SK-N-SH (cell line): ENCODE data around the genes ZXDC and TPRA1.

DNA sequence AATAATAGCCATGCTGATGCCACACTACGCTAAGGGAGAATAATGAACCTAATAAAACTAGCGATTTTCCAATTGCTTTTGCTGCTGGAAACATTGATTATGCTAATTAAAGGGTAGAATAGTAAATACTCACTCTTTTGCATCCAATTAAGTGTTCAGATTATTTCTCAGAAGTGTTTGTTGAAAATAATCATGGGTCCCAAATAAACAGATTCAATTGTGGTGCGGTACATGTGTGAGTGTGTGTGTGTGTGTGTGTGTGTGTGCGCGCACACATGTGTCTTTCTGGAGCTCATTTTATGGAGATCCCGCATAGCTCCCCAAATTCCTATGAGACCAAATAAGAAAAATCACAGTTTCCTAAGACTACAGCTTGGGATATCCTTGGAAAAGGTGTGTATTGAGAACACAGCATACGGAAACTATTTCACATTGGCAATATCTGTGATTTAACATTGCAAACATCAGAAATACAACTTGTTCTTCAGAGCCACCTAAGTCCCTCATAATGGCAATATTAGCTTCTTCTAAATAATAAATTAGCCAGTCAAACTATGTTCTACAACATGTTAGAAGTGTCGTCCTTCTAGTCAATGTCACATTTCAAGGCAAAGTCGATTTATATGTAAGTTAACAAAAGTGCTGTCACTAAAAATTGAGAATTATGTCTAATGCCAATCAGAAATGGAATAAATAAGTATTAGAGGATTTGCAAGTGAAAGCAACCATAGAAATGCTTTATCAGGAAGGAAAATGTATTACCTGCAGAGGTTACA lies 81.2 kb upstream of the ROPN1B start:
- RRBS = no CpG with 5 or more reads among the region's 9 CpGs
CAGE:
- cytosol, long polyA plus RNA = no peak
- long polyA plus RNA = no peak
- nucleus, long polyA plus RNA = no peak

- RRBS = no CpG with 5 or more reads among the region's 6 CpGs
CAGE:
- cytosol, long polyA plus RNA = no peak
- long polyA plus RNA = no peak
- nucleus, long polyA plus RNA = no peak
These were observed 53.7 kb downstream of the ROPN1B start for GRCh38 chr3:126022614-126023201.

GRCh38 chr3:126102657-126102974 lies 18.7 kb upstream of the SLC41A3 start:
- RRBS = no CpG with 5 or more reads among the region's 4 CpGs
CAGE:
- cytosol, long polyA plus RNA = no peak
- long polyA plus RNA = no peak
- nucleus, long polyA plus RNA = no peak

DNA sequence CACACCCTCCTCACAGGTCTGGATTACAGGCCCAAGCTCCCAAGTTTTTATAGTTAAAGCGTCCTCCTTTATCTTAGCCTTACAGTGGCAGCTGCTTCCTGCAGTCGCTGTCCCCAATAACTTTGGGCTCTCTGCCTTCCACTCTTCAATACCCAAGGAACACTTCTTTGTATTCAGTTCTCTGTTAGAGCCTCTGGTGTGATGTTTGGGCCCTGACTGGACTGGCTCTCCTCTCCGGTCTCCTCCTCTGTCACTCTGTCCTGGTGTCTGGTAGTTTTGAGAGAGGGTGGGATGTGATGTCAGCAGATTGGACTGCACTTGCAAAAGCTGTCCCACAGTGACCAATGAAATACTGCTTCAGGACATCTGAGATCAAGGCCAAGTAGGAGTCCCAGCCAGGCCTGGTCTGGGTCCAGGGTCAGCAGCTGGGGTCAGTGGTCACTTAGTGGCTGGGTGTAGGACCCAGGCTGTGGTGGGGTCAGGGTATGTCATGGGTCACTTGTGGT lies 21.0 kb downstream of the ALDH1L1 start:
- RRBS = no CpG with 5 or more reads among the region's 3 CpGs
CAGE:
- cytosol, long polyA plus RNA = no peak
- long polyA plus RNA = no peak
- nucleus, long polyA plus RNA = no peak

- RRBS = no CpG with 5 or more reads among the region's 9 CpGs
CAGE:
- cytosol, long polyA plus RNA = no peak
- long polyA plus RNA = no peak
- nucleus, long polyA plus RNA = no peak
These were observed 7.4 kb upstream of the ALDH1L1 start for GRCh38 chr3:126187736-126188329.

DNA sequence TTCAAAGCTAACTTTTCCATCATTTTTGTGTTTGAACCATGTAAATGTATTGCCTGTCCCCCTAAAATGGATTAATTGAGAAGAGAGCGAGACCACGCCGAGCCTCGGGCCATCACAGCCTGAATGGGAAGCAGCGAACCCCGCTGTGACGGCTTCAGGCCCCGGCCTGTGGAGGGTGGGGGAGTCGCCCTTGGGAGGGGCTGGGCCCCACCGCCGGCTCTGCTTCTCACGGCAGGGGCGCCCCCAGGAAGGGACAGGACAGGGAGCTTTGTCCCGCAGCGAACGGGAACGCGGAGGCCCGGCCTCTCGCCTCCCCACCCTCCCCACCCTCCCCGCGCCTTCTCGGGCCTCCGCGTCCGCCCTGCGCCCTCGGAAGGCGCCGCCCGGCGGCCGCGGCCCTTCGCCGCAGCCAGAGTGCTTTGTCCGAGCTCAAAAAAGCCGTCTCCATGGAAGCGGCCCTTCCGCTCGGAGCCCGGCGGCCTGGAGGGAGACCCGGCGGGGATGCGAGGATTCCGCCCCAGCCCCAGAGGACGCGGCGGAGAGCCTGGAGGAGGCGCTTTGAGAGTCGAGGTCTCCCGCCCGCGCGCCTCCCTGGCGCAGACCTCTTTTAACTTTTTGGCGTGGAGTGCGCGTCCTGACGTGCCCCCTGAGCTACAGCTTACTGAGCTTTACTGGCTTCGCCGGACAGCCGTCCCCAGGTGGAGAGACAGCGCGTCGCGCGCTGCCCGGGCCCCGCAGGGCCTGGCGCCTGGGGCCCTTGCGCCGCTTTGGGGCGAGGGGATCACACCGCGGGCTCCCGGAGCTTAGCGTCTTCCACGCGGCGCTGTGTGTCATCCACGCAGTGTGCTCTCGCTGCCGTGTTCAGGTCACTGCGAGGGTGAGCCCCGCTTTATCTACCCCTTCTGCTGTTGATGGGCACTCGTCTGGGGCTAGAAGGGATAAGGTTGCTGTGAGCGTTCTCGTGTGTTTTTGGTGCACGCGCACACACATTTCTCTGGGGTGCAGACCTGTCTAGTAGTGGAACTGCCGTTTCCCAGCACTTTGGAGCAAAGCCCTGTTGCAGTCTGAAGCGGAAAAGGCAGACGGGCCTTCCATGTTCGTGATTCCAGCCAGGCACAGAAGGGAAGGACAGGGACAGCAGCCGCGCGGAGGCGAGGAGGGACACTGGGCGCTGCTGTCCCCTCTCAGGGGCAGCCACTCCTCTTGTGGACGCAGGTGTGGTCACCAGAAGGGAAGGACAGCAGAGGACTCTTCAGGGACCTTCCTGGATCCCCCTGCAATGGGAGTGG lies 32.9 kb upstream of the ALDH1L1 start:
- RRBS = 15% methylated on average over 48 of the region's 102 CpGs
CAGE:
- cytosol, long polyA plus RNA = no peak
- long polyA plus RNA = no peak
- nucleus, long polyA plus RNA = no peak

DNA sequence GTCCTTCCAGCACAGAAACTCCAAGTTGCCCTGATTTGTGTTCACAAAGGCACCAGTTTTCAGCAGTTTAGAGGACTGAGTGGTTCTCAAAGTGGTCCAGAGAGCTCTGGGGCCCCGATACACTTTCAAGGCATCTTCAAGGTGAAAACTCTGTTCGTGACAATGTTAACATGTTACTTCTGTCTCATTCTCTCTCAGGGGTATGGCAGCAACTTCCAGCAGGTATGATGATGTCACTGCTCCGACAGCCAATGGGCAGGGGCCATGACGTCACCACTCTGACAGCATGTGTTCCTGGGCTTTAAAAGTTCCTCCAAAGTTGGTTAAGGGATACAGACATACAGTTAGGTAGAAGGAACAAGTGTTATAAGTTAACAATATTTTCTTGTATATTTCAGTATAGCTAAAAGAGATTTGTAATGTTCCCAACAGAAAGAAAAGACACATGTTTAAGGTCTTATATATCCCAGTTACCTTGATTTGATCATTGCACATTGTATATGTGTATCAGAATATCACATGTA lies 87.8 kb downstream of the KLF15 start:
- RRBS = no CpG with 5 or more reads among the region's 4 CpGs
CAGE:
- cytosol, long polyA plus RNA = no peak
- long polyA plus RNA = no peak
- nucleus, long polyA plus RNA = no peak

DNA sequence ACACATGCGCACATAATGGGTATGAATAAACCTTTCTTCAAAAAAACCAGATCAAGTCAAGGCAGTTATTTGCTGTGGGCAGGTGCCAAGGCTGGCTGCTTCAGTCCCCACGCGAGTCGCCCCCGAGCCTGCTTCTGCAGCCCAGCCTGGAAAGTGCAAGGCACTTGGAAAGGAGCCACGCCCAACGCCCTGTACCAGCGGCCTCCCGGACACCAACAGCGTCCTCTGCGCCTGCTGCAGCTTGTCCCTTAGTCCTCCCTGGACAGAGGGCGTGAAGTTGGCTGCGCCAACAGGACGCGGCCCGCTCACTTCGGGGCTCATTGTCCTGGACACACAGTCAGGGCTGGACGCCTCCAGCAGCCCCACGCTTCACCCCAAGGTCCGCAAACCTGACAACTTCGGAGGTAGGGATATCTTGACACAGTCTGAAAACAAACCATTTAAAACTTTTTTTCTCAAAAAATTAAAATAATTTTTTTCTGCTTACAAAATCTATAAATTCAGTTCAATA lies 68.8 kb downstream of the KLF15 start:
- RRBS = no CpG with 5 or more reads among the region's 21 CpGs
CAGE:
- cytosol, long polyA plus RNA = no peak
- long polyA plus RNA = no peak
- nucleus, long polyA plus RNA = no peak

- RRBS = no CpG with 5 or more reads among the region's 4 CpGs
CAGE:
- cytosol, long polyA plus RNA = no peak
- long polyA plus RNA = no peak
- nucleus, long polyA plus RNA = no peak
These were observed 17.1 kb downstream of the KLF15 start for GRCh38 chr3:126340078-126340595.

DNA sequence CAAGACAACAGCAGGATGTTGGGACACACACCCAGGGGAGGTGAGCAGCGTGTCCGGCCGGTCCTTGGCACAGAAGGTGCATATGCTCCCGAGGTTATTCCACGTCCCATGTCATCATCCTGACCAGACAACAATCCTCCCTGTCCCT lies 16.1 kb downstream of the KLF15 start:
- RRBS = no CpG with 5 or more reads among the region's 5 CpGs
CAGE:
- cytosol, long polyA plus RNA = no peak
- long polyA plus RNA = no peak
- nucleus, long polyA plus RNA = no peak

GRCh38 chr3:126389060-126390156 lies 5.3 kb upstream of the CFAP100 start:
- RRBS = 25% methylated on average over 36 of the region's 76 CpGs
CAGE:
- cytosol, long polyA plus RNA = no peak
- long polyA plus RNA = no peak
- nucleus, long polyA plus RNA = no peak

DNA sequence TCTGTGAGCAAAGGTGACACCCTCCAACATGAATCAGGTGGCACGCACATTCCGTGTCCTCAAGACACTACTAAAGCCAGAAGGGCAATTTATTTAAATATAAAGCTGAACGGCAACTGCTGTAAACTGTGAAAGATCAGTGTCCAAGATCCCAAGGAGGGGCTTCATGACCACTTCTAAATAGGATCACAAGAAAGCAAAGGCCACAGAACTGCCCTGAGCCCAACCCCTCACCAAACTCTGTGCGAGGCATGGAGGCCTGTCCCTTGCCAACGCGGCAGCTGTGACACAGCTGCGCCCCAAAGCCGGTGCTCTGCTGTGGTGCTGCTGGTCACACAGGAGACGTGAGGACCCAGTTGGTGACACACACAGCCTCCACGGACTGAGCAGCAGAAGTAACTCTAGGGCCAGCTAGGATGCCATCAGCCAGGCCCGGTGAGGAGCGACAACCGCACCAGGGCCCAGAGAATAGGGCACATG lies 10.9 kb downstream of the ZXDC start:
- RRBS = no CpG with 5 or more reads among the region's 13 CpGs
CAGE:
- cytosol, long polyA plus RNA = no peak
- long polyA plus RNA = no peak
- nucleus, long polyA plus RNA = no peak

GRCh38 chr3:126475372-126476126 lies at the start of gene ZXDC:
Gene ZXDC, minus strand, starts transcription at chr3:126475891.
- RRBS = 1% methylated on average over 84 of the region's 126 CpGs
CAGE:
- cytosol, long polyA plus RNA = no peak
- long polyA plus RNA = no peak
- nucleus, long polyA plus RNA = no peak

GRCh38 chr3:126537569-126538228 lies 13.7 kb downstream of the CHST13 start:
- RRBS = 93% methylated on average over 2 of the region's 11 CpGs
CAGE:
- cytosol, long polyA plus RNA = no peak
- long polyA plus RNA = no peak
- nucleus, long polyA plus RNA = no peak

GRCh38 chr3:126541487-126541813 lies 17.3 kb downstream of the C3orf22 start:
- RRBS = 38% methylated on average over 19 of the region's 31 CpGs
CAGE:
- cytosol, long polyA plus RNA = no peak
- long polyA plus RNA = no peak
- nucleus, long polyA plus RNA = no peak

DNA sequence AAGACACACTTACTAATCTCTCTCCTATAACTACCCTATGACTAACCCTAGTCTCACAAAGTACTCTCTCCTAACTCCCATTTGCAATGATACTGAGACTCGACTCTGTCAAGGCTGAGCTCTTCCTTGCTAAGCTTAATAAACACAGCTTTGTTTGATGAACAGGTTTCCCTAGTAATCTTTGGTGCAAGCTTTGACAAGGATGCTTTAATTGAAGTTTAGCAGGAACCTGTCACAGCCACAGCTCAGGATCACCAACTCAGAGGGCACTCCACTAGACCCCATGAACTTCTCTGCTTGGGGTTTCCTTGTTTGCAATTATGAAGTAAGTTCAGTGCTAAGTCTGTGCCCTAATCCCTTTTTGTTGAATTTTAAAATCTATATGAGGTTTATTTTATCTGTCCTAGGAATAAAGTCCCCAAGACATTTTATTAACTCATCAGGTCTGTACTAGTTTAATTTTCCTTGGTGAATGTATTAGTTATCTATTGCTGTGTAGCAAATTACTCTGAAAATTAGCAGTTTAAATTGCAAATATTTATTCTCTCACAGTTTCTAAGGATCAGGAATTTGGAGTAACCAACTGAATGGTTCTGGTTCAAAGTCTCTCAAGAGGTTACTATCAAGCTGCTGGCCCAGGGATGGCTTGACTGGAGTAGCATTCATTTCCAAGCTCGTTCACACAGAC lies 45.5 kb upstream of the C3orf22 start:
- RRBS = no CpG with 5 or more reads among the region's 2 CpGs
CAGE:
- cytosol, long polyA plus RNA = no peak
- long polyA plus RNA = no peak
- nucleus, long polyA plus RNA = no peak

DNA sequence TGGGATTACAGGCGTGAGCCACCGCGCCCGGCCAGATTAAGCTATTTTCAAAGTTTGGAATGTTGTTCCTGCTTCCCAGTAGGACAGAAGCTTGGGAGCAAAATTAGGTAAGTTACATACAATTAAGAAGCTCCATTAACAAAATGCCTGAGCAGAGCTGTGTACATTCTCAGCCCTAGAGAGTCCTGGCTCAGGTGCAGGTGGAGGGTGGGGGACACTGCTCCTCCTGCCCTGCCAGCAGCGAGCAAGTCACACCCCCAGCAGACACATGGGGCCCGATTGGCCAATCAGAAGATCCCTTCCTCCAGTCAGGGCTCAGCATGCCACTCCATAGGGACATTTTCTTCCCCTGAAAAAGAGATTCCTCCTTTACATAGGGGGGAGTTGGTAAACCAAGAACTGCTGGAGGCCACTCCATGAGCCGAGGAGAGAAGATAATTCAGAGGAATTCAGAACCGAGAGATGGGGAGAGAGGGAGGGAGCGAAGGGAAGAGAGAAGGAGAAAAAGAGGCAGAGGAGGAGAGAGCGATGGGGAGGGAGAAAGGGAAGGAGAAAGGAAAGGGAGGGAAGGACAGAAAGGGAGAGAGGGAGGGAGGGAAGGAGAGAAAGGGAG lies 62.1 kb downstream of the PLXNA1 start:
- RRBS = no CpG with 5 or more reads among the region's 10 CpGs
CAGE:
- cytosol, long polyA plus RNA = no peak
- long polyA plus RNA = no peak
- nucleus, long polyA plus RNA = no peak

- RRBS = 1% methylated on average over 36 of the region's 99 CpGs
CAGE:
- cytosol, long polyA plus RNA = no peak
- long polyA plus RNA = no peak
- nucleus, long polyA plus RNA = no peak
These were observed at the start of gene TPRA1 for GRCh38 chr3:127590384-127591443. Gene TPRA1, minus strand, starts transcription at chr3:127590733.

DNA sequence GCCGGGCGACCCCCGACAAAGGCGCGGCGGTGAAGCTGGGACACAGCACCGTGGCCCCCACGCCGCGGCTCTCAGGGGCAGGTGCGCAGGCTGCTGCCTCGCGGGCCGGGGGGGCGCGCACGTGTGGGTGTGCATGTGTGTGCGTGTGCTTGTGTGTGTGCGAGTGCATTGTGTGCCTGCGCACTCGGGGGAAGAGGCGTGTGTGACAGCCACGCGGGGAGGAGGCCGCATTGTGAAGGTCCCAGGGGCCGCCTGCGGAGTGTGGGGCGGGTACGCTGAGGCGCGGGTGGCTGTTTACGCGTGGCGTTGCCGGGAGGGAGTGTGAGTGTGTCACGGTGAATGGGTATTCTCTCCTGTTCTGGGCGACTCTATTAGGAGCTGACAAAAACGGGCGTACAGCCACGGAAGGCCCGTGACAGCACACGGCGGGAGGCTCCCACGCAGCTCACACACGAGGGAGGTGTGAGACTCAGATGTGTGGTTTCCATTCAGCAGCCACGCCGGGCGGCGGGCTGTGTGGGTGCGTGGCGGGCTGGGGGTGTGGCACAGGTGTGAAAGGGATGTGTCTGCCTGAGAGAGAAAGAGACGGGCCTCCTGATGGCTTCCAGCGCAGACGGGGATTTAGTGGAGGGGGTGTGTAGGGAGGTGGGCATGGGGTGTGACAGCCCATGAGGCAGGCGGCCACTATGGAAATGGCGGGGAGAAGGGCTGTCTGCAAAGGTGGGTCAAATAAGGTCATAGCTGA lies 674 bp downstream of the PODXL2 start:
- RRBS = 1% methylated on average over 10 of the region's 56 CpGs
CAGE:
- cytosol, long polyA plus RNA = no peak
- long polyA plus RNA = no peak
- nucleus, long polyA plus RNA = no peak

DNA sequence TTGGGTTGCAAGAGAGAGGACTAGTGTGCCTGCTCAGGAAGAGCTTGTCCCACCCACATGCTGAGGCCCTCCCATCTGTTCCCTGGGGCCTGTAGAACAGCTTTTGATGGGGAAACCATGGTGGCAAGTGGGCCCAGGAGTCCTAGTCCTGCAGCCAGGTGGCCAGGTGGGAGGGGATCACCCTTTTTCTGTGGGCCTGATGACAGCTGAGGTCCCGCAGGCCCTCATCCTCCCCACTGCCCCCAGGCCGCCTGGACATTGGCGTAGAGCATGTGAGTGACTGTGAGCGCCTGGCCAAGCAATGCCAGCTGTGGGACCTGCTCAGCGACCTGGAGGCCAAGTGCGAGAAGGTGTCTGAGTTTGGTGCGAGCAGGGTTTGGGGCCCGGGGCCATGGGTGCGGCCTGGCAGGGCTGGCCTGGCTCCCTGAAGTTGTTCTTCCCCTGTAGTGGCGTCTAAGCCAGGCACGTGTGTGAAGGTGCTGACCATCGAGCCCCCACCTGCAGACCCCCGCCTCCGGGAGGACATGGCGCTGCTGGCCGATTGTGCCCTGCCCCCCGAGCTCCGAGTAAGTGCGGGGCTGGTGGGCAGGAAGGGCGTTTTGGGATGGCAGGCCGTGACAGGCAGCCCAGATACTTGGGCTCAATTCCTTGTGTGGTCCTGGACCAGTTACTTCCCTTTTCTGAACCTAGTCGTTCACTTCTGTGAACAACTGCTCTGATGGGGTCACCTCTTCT lies 4.1 kb downstream of the ABTB1 start:
- RRBS = no CpG with 5 or more reads among the region's 22 CpGs
CAGE:
- cytosol, long polyA plus RNA = no peak
- long polyA plus RNA = no peak
- nucleus, long polyA plus RNA = no peak